ENCODE measurements around a stretch of chr1.

DNA sequence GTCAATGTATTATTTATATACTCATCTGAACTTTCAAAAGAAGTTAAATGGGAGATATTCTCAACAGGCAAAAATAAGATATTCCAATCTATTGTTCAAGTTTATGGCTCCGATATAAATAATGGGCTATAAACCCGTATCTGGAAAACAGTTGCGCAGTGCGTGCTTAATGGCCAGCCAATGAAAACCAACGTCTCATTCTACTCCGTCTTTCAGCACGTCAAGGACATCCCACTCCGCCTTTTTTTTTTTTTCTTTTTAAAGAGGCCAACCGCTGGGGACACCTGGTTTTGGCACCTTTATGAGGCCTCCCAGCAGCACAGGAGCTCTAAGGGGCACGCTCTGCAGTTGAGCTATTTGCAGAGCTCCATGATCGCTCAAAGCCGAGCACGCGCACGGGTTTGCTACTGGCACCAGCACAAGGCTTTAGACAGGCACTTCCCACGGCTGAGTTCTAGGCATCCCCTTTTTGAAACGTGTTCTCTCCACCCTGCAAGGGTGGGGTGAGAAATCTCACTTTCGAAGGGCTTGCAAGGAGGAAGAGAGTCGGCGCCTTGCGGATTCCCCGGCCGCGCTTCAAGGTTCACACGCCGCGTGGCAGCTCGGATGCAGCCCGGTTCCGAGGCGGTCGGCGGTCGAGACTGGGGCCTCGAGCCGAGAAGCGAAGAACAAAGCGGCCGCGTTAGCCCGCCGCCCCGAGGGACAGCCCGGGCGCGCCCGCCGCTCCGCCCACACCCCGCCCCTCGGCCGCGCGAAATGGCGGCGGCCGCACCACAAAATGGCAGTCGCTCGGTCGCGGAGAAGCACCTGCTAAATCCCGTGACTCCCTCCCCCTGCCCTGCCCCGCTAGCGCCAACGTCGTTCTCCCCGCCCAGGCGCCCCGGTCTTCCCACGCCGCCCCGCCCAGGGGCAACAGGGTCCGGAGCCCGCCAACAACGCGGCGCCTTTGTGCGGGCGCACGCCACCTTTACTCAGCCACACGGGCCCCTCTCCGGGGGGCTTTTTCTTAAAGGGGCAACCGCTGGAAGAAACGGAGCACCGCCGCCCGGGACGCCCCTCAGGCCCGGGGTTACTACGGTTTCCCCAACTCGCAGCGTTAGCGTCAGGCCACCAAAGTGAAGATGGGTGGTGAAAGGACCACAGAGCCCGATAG is 12.9 kb upstream of the SPEN start:
- PRO-cap: bidirectional peak, plus-strand start at position 261 of the sequence, minus-strand start at position 114 of the sequence; bidirectional peak, plus-strand start at position 784 of the sequence, minus-strand start at position 643 of the sequence
- RAMPAGE, long total RNA, 4 experiments: start-site peak on the plus strand in 1 of 4 experiments, centred at position 911 of the sequence, 5 reads per replicate; start-site peak on the minus strand in 2 of 4 experiments, centred at positions 706 to 717 of the sequence, 25 to 26 reads per replicate

GRCh38 chr1:15930025-15930910 is 45.6 kb downstream of the ZBTB17 start:
- PRO-cap: no peak
- RAMPAGE, long total RNA, 4 experiments: no peak in any of the 4 experiments

- PRO-cap: no peak
- RAMPAGE, long total RNA, 4 experiments: no peak in any of the 4 experiments
These were observed 4.9 kb downstream of the FAM131C start for GRCh38 chr1:16068334-16069077.

DNA sequence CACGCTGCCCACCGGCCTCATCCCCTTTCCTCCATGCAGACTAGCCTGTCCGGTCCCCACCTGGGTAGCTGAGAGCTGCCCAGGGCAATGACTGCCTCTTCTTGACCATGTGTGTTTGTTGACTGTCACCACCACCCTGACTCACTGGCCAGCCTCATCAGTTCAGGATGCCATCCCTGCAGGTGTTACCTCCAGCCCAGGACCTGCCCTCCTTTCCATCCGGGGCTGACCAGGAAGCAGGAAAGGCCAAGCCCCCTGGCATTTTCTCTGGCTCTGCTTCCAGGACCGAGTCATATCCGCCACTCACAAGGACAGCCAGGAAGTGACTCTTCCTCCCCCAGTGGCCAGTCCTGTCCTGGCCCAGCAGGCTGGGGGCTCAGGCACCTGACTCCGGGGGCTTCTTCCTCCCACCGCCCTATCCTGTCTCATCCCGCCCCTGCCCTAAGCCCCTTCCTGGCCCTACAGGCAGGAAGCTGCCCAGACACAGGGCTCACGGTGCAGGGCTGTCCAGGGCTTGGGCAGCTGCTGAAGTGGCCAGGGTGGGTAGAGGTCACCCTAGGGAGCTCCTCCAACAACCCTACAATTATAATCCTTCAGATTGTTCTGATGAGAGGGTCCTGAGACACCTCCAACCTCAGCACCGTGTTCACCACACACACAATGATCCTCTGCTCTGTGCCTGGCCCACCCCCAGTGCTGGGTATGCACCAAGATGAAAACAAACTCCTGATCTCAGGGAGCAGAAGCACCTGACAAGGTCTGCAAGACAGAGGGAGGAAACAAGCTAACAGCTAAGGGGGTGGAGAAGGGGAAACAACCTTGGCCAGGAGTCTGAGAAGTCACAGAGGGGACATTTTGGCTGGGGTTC is 16.9 kb downstream of the EPHA2 start:
- PRO-cap: no peak
- RAMPAGE, long total RNA, 4 experiments: no peak in any of the 4 experiments

DNA sequence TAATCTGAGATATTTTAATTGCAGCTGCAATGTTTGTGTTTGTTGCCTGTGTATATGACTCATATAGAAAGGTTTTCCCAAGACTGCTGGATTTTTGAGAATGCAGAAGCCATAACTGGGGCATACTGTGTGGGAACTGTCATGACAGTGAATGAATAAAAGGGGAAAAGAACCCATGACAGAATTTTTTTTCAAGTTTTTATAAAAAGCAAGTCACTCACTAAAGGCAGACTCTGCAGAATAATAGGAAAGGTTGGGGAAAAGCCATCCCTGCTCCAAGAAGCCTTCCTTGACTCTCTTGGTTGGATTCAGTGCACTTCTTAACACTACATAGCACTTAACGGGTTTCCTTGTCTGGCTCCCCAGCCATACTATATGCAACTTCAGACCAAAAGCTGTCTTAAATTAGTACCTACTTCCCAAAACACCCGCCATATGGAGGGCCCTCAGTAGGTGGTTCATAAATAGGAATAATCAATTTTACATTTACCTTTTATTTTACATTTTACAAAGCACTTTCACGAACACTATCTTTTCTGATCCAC is 3.2 kb downstream of the FBXO42 start:
- PRO-cap: no peak
- RAMPAGE, long total RNA, 4 experiments: no peak in any of the 4 experiments

DNA sequence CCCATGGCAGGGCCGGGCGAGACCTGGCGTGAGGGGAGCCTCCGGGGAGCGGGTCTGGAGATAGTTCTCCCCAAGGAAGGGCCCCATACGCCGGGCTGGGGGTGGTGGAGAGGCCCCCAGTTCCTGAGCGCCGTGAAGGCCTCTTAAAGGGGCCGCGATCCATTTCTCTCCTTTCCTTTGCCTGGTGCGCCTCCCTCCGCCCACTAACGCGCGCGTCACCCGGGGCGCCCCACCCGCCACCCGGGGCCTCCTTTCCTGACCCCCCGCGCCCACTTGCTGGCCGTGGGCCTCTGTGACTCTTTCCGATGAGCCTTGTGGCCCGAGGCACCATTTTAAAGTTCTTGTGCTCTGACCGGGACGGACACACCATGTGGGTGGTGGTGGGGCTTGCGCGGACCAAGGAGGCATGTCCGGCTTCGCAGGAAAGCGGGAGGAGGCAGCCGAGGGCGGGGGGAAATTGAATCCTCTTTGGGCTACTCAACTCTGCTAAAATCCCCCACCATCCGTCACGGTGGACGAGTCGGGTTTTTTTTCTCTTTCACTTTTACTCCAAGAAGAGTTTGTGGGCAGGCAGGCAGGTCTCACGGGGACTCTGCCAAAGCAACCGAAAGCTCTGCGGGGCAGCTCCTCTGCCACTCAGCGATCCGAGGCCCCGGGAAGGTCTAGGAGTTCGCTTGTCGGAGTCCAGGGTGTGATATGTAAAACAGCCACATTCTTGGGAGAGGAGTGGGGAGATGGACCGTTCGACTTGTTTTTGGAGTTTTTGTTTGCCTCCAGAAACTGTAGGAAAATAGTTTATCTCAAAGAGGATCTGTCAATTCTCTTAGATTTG is 501 bp downstream of the SZRD1 start:
- PRO-cap: unidirectional peak, plus-strand start at position 335 of the sequence
- RAMPAGE, long total RNA, 4 experiments: no peak in any of the 4 experiments

GRCh38 chr1:16395389-16396398 is 28.7 kb downstream of the SZRD1 start:
- PRO-cap: no peak
- RAMPAGE, long total RNA, 4 experiments: no peak in any of the 4 experiments

- PRO-cap: no peak
- RAMPAGE, long total RNA, 4 experiments: no peak in any of the 4 experiments
These were observed 18.2 kb downstream of the NECAP2 start for GRCh38 chr1:16458655-16459196.

- PRO-cap: no peak
- RAMPAGE, long total RNA, 4 experiments: no peak in any of the 4 experiments
These were observed 188.0 kb downstream of the NECAP2 start for GRCh38 chr1:16628402-16629036.

DNA sequence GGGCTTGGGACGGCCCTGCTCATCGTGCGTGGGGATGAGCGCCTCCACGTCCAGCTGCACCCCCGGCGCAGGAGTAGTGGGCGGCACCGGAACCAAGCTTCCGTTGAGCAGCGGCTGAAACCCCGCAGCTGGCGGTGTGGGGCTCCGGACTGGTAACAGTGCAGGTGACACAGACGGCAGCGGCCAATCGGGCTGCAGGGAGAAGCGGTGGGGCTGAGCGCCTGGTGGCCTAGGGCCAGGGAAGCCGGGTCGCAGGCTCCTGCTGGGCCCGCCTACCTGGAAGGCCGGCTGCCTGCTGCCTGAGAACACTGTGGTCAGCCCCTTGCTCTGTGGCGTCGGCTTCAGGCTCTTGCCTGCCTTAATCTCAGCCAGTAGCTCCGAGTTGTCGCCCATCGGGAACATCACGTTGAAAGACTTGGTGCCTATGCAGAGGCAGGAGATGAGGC is 225.2 kb upstream of the CROCC start:
- PRO-cap: no peak
- RAMPAGE, long total RNA, 4 experiments: no peak in any of the 4 experiments

DNA sequence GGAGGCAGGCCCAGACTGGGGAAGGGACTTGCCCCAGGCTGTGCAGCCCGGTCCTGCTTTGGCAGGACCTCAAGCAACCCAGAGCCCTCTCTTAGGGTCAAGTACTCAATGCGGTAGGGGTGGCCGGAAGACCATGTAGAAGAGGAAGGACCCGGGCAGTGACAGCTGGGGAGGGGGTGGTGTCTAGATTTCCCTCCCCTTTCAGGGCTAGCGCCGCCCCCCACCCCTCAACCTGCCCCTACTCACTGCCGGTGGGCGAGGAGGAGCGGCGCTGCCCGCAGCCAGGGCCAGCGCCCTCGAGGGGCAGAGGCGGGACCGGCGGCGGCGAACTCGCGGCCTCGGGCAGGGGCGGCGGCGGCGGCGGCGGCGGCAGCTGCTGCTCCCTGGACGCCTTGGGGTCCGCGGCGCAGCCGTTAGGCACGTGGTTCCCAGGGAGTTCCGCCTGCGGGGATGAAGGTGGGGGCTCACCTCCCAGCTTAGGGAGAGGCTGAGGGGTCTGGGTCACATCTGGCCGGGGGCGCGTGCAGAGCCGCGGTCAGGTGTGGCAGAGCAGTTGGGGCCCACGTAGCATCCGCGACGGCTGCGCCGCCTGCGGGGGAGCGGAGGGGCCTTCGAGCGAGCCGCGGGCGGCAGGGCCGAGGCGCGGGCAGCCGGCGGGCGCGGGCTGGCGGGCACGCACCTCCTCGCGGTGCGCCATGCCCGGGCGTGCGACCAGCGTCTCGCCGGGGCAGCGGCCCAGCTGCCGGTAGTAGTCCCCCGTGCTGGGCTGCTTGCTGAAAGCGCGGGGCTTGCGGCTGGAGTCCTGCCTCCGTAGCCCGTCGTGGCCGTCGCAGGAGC is 222.3 kb upstream of the CROCC start:
- PRO-cap: no peak
- RAMPAGE, long total RNA, 4 experiments: no peak in any of the 4 experiments

DNA sequence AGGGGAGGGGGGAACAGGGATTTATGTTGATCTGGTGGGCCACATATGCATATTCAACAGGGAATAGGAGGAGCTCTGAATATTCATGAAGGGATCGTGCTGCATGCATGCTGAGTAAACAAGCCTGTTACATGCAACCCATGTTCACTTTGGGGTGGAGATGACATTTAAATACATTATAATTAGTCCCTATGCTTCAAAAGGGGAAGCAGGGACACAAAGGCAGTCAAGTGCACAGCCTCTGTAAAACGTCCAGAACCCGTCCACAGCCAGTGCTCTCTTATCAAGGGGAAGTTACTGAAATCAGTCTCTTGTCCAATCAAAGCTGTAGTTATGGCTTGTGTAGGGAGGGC is 54.8 kb upstream of the CROCC start:
- PRO-cap: no peak
- RAMPAGE, long total RNA, 4 experiments: no peak in any of the 4 experiments

DNA sequence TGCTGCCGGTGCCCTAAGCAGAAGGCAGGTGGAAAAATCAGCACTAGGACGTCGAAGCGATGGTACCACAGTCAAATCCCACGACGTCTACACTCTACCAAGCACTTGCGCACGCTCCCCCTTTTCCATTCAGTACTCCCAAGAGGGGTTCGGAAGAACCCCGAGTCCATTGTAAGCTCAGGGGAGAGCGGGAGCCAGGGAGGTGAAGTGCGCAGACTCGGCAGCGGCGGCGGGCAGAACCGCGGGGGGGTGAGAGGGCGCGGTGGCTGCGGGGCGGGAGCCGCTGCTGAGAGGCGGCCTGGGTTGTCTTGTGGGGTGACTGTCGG is 48.5 kb upstream of the CROCC start:
- PRO-cap: no peak
- RAMPAGE, long total RNA, 4 experiments: no peak in any of the 4 experiments

- PRO-cap: no peak
- RAMPAGE, long total RNA, 4 experiments: no peak in any of the 4 experiments
These were observed 3.7 kb downstream of the CROCC start for GRCh38 chr1:16925440-16925898.

DNA sequence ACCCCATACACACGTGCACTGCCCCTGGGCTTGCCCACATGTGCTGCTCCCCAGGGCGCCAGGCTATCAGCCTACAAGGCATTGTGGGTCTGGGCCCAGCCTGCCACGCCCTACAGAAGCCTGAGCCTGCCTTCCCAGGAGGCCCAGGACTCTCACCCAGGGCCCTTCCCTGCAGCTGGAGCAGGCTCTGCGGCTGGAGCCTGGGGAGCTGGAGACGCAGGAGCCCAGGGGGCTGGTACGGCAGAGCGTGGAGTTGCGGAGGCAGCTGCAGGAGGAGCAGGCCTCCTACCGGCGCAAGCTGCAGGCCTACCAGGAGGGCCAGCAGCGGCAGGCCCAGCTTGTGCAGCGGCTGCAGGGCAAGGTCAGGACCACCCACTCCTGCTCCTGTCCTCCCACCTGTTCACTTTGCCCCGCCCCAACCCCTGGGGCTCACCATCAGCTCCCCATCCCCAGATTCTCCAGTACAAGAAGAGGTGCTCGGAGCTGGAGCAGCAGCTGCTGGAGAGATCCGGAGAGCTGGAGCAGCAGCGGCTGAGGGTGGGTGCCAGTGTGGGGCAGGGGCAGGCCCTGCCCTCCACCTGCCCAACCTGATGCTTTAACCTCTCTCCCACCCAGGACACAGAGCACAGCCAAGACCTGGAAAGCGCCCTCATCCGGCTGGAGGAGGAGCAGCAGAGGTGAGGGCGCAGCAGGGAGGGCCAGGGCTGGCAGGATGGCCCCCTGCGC is 8.1 kb downstream of the CROCC start:
- PRO-cap: no peak
- RAMPAGE, long total RNA, 4 experiments: no peak in any of the 4 experiments

- PRO-cap: no peak
- RAMPAGE, long total RNA, 4 experiments: start-site peak on the plus strand in 1 of 4 experiments, at chr1:16939890-16940088 at its widest, 21 reads per replicate
These were observed 18.1 kb downstream of the CROCC start for GRCh38 chr1:16939793-16940224.

DNA sequence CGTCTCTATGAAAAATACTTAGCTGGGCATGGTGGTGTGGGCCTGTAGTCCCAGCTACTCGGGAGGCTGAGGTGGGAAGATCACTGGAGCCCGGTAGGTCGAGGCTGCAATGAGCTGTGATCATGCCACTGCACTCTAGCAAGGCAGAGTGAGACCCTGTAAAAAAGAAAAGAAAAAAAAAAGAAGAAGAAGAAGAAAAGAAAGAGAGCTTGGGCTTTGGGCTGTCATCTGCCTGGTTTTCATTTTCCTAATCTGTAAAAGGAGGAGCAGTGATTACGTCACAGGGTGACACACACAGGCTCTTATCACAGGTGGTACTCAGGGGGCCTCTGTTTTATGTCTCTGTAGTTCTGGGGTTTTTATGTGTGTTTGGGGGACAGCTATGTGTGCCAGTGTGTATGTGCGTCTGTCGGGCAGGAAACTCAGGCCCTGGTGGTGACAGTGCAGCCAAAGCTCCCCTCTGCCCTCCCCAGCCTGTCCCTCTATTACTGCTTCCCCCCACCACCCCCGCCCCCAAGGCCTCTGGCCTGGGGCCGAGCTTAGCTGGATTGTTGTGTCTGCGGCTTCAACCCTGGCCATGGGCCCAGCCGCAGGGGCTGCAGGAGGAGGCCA is 13.4 kb downstream of the MFAP2 start:
- PRO-cap: no peak
- RAMPAGE, long total RNA, 4 experiments: no peak in any of the 4 experiments

DNA sequence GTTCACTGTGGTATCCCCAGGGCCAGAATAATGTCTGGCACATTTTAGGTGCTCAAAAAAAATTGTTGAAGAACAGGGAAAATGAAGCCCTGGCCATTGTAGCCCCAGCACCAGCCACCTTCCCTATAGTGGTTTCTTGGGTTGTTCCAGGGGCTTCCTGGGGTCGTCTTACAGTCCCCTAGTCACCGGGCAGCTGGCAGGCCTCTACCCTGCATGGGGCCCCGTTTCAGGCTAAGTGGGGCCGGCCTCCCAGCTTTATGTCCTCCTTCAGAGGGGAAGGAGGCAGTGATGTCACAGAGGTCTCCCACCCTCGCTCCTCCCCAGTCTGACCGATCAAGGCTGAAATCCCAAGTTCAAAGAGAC is 3.4 kb upstream of the PADI1 start:
- PRO-cap: no peak
- RAMPAGE, long total RNA, 4 experiments: no peak in any of the 4 experiments

- PRO-cap: no peak
- RAMPAGE, long total RNA, 4 experiments: no peak in any of the 4 experiments
These were observed 354 bp upstream of the PADI1 start for GRCh38 chr1:17204641-17204906.

- PRO-cap: no peak
- RAMPAGE, long total RNA, 4 experiments: no peak in any of the 4 experiments
These were observed 3.0 kb downstream of the PADI1 start for GRCh38 chr1:17207816-17208414.